Neural progenitor cell (in vitro differentiated cells): Measurements from ENCODE around the genes FLG, LCE2D, LCE6A, PGLYRP3 and S100A9.

GRCh38 chr1:152110925-152111367 lies 4.3 kb downstream of the TCHH start:
- RAMPAGE, long total RNA = no peak

DNA sequence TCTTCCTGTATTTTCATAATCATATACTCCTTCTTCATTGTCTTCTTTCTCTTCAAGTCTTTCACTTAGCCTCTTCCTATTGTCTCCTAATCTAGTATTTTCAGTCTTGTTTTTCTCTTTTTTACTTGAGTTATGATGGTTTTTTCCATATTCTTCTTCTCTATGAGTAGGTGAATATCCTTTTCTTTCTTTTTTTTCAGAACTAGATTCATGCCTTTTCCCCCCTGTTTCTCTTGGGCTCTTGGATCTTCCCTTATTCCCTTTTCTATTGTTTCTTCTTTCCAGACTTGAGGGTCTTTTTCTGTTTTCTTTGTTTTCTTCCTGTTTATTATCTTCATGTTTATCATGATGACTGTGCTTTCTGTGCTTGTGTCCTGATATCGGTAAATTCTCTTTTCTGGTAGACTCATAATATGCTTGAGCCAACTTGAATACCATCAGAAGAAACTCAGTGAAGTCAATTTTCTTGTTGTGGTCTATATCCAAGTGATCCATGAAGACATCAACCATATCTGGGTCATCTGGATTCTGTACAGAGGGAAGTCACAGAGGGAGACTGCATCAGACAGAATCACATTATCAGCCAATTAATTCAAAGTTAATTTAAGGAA lies 10.7 kb downstream of the FLG start:
- RAMPAGE, long total RNA = no peak

DNA sequence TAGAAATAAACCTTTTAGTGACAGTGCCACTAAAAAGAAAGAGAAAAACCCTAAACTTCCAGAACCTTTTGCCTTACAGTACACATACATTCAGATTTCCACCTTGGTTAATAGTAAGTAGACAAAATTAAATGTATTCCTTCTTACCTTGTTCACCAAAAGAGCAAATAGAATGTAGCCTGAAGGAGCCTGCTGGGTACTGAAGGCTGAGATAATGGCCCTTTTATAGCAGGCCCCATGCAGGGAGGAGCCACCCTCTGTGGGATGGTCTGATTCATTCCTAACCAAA lies at the start of gene FLG:
TSS of gene FLG (minus strand) at position 198 of the 289 bp plus-strand sequence.
- RAMPAGE, long total RNA = no peak

DNA sequence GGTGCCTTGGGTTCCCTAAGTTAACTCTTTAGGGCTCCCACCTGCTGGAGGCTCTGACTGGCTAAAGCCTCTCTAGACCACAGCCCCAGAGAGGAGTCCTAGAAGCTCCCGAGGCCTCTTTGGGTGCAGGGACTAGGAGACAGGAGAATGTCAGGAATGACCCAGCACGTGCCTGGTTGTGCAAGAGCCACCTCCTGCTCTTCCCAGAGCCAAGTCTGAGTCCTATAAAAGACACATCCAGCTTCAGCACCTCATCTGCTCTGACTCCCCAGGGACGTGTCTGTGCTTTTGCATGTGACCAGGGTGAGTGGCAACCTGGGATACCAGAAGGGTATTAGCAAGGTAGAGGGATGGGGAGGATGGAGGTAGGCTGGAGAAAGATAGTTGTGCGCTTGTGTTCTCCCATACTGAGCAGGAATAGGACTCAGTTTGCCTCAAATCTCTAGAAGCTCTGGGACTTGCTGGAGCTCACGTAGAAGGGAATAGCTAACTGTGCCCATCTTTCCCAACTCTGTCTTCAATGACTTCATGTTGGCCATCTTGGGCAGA lies at the start of gene LCE2D:
TSS of gene LCE2D (plus strand) at position 254 of the 549 bp plus-strand sequence.
- RAMPAGE, long total RNA = no peak

DNA sequence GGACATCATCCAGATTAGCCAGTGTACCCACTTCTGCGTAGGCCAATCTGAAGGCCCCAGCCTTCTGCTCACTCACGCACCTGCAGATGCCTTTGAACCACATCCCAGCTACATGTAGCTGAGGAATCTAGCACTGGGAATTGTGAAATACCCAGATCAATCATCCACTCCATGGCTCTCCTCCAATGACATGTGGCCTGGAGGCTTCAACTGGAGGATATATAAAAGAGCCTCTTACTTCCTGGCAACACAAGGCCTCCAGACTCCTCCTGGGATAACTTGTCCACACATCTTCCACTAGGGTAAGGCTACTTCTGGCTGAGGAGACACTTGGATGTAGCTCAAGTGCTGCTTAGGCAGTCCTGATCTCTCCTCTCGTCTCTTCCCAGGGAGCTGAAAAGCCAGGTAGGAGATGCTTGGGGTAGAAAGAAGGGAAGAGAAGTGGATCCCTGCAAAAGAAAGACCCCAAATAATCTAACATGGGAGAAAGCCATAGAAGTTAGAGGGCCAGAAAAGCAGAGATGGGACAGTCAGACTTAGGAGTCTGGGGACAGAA lies at the start of gene LCE6A:
TSS of gene LCE6A (plus strand) at position 250 of the 556 bp plus-strand sequence.
- RAMPAGE, long total RNA = no peak

DNA sequence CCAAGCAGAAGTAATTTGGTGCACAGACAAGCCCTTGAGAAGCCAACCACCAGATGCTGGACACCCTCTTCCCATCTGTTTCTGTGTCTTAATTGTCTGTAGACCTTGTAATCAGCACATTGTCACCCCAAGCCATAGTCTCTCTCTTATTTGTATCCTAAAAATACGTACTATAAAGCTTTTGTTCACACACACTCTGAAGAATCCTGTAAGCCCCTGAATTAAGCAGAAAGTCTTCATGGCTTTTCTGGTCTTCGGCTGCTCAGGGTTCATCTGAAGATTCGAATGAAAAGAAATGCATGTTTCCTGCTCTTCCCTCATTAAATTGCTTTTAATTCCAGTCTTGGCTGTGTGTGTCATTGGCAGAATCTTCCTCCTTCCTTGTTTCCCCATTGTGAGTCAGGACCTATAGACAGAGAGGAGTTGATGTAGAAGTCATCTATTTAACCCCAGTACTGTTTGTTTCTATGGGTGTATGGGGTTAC lies 2.0 kb downstream of the SPRR3 start:
- RAMPAGE, long total RNA = no peak

- RAMPAGE, long total RNA = no peak
Observed at GRCh38 chr1:153030795-153031064, 273 bp upstream of the SPRR1B start.

DNA sequence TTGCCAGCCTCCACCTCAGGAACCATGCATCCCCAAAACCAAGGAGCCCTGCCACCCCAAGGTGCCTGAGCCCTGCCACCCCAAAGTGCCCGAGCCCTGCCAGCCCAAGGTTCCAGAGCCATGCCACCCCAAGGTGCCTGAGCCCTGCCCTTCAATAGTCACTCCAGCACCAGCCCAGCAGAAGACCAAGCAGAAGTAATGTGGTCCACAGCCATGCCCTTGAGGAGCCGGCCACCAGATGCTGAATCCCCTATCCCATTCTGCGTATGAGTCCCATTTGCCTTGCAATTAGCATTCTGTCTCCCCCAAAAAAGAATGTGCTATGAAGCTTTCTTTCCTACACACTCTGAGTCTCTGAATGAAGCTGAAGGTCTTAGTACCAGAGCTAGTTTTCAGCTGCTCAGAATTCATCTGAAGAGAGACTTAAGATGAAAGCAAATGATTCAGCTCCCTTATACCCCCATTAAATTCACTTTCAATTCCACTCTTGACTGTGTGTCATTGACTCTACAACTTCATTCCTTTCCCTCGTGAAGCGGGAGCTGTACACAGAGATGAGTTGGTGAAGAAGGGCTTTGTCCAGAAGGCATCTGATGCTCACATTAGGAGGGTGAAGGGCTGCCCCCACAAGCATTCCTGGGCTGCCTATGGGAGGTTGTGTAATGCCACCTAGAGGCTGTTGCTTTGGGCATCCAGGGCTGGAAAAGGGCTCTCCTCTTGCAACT lies 1.6 kb downstream of the SPRR1B start:
- RAMPAGE, long total RNA = no peak

- RAMPAGE, long total RNA = no peak
Observed at GRCh38 chr1:153119085-153119809, 5.9 kb upstream of the SPRR2F start.

- RAMPAGE, long total RNA = no peak
Observed at GRCh38 chr1:153312827-153313129, at the start of gene PGLYRP3. Gene PGLYRP3 (minus strand): TSS chr1:153312952.

DNA sequence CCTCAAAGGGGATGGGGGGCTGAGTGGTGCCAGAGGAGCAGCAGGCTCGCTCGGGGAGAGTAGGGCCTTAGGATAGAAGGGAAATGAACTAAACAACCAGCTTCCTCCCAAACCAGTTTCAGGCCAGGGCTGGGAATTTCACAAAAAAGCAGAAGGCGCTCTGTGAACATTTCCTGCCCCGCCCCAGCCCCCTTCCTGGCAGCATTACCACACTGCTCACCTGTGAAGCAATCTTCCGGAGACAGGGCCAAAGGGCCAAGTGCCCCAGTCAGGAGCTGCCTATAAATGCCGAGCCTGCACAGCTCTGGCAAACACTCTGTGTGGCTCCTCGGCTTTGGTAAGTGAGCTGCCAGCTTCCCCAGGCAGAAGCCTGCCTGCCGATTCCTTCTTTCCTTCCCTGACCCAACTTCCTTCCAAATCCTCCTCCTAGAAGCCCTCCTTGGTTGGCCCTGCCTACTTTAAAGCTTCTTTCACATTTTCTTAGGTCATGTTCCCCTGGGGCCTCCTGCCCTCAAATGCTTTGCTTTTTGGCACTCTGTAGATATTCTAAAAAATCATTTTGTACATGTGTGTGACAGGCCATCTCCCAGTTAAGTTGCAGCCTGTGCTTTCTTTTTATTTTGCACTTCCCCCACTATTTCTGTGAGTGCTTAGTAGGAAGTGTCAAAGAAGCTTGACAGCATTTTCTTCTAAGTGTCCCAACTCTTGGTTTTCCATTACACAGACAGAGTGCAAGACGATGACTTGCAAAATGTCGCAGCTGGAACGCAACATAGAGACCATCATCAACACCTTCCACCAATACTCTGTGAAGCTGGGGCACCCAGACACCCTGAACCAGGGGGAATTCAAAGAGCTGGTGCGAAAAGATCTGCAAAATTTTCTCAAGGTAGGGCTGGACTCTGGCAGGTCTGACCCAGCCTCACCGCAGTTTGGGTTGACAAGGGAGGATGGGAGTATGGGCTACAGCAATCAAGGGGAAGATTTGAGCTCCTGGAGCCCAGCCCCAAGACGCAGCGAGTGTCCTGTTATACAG lies at the start of gene S100A9:
TSS of gene S100A9 (plus strand) at position 310 of the 1,036 bp plus-strand sequence.
- RAMPAGE, long total RNA = no peak

GRCh38 chr1:153488877-153489294 lies 28.4 kb upstream of the S100A7 start:
- RAMPAGE, long total RNA = no peak

- RAMPAGE, long total RNA = no peak
Observed at GRCh38 chr1:153544922-153545474, 608 bp downstream of the S100A4 start.

DNA sequence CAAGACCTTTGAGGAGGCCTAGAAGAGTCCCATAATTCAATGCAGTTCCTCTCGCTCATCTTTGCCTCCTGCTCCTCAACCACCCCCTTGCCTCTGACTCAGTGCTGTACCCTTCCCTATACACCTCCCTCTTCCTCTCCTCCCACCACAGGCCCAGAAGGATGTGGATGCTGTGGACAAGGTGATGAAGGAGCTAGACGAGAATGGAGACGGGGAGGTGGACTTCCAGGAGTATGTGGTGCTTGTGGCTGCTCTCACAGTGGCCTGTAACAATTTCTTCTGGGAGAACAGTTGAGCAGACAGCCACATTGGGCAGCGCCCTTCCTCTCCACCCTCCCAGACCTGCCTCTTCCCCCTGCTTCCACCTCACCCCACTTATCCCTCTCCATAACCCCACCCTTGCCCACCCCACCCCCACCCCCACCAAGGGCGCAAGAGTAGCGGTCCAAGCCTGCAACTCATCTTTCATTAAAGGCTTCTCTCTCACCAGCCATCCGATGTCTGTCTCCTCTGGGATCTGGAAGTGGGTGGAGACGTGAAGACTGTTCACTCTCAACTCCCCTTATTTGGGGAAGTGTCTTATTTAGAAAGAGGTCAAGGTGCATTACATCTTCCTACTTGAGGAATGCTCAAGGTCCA lies 2.2 kb upstream of the CHTOP start:
- RAMPAGE, long total RNA = no peak

- RAMPAGE, long total RNA = no peak
Observed at GRCh38 chr1:153671371-153672440, 913 bp upstream of the ILF2 start.

GRCh38 chr1:153686773-153687434 lies 8.4 kb downstream of the NPR1 start:
- RAMPAGE, long total RNA = no peak

DNA sequence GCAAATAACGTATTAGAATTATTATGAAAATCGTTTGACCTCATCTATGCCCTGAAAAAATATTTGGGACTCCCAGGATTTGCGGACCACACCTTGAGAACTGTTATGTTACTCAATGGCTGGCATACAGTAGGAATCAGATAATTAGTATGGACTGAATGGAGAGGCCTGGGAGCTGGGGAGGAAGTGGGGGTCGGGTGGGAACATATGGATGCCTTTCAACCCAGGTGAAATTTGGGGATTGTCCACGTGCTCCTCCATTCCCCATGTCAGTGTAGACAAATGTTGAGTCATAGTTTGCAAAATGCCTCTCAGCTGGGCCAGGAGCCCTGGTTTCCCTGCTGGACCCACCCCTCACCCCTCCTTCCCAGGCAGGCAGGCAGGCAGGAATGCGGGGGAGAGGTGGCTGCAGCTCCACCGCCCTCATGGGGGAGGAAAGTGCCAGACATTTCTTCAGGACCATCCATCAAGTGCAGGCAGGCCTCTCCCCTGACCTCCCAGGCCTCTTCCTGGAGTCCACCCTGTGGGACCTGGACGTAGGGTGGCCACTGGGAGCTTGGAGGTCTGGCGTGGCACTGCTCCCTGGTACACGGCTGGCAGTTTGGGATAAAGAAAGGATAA lies 18.6 kb downstream of the NPR1 start:
- RAMPAGE, long total RNA = no peak

GRCh38 chr1:153789487-153789867 lies 14.3 kb downstream of the SLC27A3 start:
- RAMPAGE, long total RNA = no peak

- RAMPAGE, long total RNA = no peak
Observed at GRCh38 chr1:153809172-153810089, 34.2 kb downstream of the SLC27A3 start.

DNA sequence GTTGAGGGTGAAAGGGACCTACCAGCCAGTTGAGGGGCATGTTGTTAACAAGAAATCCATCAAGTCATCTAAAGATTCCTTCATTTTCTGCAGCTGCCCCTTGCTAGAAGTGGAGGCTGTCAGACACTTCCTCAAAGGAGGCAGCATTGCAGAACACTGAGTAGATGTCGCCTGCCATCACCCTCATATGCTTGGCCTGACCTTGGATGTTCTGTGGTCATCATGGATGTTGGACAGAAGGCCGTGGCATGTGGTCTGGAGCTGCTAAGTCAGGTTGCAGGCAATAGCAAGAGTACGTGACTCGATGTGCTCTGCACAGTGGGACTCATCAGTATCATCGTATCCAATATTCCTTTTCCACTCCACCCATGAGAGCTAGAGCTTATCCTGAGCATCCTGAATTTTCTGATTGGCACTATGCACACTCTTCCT lies 70.6 kb downstream of the GATAD2B start:
- RAMPAGE, long total RNA = no peak